Cerebellum (tissue), 5 donors: ENCODE measurements around a stretch of chr1.

DNA sequence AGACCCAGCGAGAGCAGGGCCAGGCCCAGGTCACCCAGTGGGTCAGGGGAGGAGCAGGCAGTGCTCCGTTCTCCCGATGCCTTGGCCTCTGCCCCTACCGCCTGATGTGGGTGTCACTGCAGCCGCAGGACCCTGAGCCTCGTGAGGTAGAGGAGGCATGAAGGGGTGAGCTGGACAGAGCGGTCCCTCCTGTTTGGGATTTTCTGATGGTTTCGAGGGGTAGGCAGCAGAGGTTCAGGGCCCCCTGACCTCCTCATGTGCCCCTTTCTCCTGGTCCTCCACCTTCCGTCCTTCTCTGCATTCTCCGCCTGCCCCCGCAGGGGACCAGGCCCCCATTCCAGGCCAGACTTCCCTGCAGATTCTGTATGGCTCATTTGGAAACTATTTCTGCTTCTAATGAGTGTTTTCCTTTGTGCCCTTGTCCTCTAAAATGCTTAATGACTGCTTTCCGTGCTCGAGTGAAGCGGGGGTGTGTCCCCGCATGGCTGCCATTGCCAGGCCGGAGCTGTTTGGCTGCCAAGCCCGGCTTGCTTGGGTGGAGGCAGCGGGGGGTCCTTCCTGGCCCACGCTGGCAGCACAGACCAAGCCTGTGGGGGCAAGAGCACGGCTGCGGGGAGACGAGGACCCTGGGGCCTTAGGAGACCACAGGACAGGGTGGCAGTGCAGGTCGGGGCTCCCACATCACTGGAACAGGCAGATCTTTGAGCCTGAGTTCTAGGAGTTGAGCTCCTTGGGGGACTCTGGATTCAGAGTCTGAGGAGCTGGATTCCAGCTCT is 299.3 kb upstream of the VAMP3 start:
- PRO-cap, 3 experiments: no peak in any of the 3 experiments
- RAMPAGE, long total RNA: no peak

GRCh38 chr1:7509845-7510199 is 261.3 kb upstream of the VAMP3 start:
- PRO-cap, 3 experiments: no peak in any of the 3 experiments
- RAMPAGE, long total RNA: no peak

DNA sequence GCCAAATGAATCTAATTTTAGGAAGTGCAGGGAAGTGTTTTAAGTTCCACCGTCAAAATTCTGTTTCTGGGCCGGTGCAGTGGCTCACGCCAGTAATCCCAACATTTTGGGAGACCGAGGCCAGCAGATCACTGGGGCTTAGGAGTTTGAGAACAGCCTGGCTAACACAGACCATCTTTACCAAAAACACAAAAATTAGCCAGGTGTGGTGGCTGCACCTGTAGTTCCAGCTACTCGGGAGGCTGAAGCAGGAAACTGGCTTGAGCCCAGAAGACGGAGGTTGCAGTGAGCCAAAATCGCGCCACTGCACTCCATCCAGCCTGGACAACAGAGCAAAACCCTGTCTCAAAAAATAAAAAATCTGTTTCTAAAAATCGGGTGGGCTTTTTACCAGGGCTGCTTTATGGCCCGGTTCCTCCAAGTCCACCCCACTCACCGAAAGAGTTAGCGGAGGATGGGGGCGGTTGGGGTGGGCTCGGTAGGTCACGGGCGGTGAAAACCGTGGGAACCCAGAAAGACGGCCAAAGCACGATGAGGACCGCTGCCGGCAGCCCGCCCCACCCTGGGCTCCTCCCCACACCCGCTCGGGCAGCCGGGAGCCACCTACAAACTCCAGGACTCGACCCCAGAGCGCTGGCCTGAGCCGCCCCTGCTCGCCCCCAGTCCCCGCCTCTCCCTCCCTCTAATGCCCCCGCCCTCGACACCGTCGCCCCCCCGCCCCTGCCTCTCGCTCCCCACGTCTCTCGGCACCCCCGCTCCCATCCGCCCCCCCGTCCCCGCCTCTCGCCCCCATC is 929 bp upstream of the PER3 start:
- PRO-cap, 3 experiments: peak in 1 of 3 experiments; most common plus-strand start position 299 of the sequence (in 1); most common minus-strand start position 533 of the sequence (in 1)
- RAMPAGE, long total RNA: no peak

DNA sequence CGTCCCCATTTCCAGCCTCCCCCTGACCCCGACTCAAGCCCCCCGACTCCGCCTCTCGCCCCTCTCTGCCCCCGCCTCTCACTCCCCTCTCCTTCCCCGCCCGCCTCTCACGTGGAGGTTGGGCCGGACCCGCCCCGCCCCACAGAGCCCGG is 456 bp upstream of the PER3 start:
- PRO-cap, 3 experiments: peak in 2 of 3 experiments; most common minus-strand start position 67 of the sequence (in 2)
- RAMPAGE, long total RNA: no peak

GRCh38 chr1:8004647-8005528 is 21.2 kb downstream of the ERRFI1 start:
- PRO-cap, 3 experiments: no peak in any of the 3 experiments
- RAMPAGE, long total RNA: no peak

DNA sequence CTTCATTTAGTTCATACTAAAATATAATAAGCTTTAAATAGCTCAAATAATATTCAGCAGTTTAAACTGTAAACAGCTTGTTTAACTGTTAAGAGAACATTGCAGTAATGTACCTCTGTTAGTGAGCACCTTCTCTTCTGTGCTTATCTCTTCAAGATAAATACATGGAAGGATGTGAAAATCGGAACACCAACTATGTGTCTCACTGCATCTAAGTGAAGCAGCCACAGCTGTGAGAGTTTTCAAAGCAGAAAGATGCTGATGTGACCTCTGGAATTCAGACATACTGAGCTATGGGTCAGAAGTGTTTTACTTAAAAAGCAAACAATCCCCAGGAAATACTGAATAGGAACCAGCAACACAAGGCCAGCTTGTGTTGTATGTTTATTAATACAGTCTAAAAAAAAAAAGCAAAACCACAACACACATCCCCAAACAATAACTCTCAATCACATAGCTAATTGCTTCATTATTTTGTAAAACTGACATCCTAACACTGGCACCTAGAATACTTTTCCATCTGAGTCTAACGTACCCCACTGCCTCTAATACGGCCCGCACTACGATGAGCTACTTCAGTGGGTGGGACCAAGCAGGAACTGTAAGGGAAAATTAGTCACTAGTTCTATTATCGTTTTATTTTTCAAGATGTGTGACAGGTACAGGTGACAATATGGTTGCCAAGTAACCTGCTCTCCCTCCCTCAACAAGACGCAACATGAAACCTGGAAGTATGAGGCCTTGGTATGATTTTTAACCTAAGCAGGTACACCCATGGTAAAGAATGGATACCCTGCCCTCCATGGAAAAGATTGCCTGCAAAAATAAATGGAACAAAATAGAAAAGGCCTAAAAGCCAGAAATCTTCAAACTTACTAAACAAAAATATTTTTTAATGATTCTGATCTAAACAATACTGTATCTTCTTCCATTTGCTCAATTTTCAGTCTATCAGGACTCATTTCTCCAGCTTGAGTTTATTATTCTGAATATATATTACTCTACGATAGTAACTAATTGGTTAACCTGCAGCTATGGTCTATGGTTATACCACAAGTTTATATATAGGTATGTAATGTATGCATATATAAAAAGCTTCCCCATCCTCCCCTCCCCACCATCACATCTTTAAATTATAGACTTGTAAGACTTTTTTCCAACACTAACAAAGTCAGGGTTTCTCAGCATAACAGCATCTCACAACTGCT is 13.8 kb downstream of the ERRFI1 start:
- PRO-cap, 3 experiments: no peak in any of the 3 experiments
- RAMPAGE, long total RNA: no peak

- PRO-cap, 3 experiments: no peak in any of the 3 experiments
- RAMPAGE, long total RNA: no peak
Observed at GRCh38 chr1:8025396-8026128, 547 bp downstream of the ERRFI1 start.

- PRO-cap, 3 experiments: no peak in any of the 3 experiments
- RAMPAGE, long total RNA: no peak
Observed at GRCh38 chr1:8027832-8028842, 2.0 kb upstream of the ERRFI1 start.

DNA sequence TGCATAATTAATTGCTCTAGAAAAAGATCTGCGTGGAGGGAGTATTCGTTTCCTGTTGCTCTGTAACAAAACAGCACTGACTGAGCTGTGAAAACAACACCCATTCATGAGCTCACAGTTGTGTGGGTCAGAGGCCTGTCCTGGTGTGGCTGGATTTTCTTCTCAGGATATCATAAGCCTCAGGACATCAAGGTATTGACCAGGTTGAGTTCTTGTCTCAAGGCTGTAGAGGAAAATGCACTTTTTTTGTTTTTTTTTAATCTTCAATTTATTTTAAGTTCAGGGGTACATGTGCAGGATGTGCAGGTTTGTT is 87.2 kb upstream of the ERRFI1 start:
- PRO-cap, 3 experiments: no peak in any of the 3 experiments
- RAMPAGE, long total RNA: no peak

DNA sequence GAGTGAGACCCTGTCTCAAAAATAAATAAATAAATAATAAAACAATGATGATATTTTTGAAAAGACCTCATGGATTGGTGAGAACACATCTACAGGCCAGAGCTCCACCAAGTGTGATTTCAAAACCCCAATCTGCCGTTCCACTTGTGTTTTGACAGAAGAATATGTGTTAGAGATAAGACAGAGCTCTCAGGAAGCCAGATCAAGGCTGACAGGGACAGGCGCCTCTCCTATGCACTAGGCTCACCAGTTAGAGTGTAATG is 110.6 kb upstream of the ERRFI1 start:
- PRO-cap, 3 experiments: no peak in any of the 3 experiments
- RAMPAGE, long total RNA: no peak

DNA sequence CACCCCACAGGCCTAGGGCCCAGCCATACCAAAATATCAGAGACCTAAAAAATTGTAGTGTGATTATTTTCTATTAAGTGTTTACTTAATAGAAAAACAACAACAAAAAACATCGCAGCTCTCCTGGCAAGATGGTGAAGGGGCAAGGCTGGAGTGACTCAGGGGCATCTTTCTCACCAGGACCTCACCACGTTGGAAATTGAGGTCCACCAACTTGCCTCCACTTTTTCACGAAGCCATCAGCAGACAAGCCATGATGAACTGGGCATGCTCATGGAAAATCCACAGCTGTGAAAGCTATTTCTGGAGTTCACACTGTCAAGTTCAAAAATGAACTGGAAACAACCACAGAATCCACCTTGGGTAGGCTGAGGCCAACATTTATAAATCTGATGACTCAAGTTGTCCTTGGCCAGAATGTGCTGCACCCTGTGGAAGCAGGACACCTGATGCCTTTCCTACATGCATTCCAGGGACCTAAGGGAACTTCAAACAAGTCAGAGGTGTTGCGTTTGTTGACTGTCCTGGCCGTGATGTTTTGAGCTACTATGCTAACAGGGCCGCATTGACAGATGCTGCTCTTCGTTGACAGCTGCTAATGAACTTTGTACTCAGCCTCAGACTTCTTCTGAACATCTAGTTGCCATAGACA is 128.1 kb upstream of the SLC45A1 start:
- PRO-cap, 3 experiments: no peak in any of the 3 experiments
- RAMPAGE, long total RNA: no peak

DNA sequence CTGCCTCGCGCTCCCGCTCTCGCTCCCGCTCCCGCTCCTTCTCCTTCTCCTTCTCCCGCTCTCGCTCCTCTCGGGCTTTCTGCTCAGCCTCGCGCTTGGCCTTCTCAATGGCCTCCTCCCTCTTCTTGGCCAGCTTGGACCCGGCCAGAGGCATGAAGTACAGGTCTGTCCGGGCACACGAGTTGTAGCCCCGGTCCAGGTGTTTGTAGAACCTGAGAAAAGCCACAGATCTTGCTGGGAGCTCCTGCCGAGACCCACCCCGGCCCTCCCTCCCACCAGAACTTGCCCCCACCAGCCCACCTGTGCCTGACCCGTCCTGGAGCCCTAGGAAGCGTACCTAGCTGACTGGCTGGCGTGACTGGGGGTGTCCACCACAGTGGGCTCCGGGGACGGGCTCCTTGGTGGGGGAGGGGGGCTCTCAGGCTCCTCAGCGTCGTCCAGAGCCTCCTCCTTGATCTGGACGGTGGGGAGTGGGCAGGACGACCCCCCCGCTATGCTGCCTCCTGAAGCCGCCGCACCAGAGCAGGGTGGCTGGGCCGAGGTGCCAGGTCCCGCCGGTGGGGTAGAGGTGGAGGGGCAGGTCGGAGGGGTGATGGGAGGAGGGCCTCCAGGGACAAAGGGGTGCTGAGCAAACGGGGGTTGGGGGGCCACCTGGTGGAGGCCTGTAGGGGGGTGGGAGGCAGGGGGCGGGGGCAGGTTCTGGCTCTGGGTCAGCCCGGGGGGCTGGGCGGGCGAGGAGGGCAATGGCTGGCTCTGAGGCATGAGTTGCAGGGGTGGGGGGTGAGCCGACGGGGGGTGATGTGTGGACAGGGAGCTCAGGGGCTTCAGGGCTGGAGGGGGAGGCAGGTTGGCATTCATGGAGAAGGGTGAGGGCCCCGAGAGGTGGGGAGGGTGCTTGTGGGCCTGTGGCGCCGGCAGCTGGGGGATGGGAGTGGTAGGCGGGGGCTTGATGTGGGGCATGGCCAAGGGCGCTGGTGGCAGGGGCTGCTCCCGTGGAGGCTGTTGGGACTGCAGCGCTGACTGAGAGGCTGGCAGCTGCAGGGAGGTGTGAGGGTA is 42.2 kb downstream of the SLC45A1 start:
- PRO-cap, 3 experiments: no peak in any of the 3 experiments
- RAMPAGE, long total RNA: no peak

GRCh38 chr1:8362200-8363436 is 44.7 kb downstream of the SLC45A1 start:
- PRO-cap, 3 experiments: no peak in any of the 3 experiments
- RAMPAGE, long total RNA: no peak

- PRO-cap, 3 experiments: no peak in any of the 3 experiments
- RAMPAGE, long total RNA: no peak
Observed at GRCh38 chr1:8378166-8378449, 60.2 kb downstream of the SLC45A1 start.

- PRO-cap, 3 experiments: no peak in any of the 3 experiments
- RAMPAGE, long total RNA: no peak
Observed at GRCh38 chr1:8390173-8390537, 72.2 kb downstream of the SLC45A1 start.

GRCh38 chr1:8424063-8424446 is 106.1 kb downstream of the SLC45A1 start:
- PRO-cap, 3 experiments: peak in 3 of 3 experiments; most common plus-strand start chr1:8424344 (in 2); most common minus-strand start chr1:8424268 (in 3)
- RAMPAGE, long total RNA: no peak

GRCh38 chr1:8428149-8428484 is 110.2 kb downstream of the SLC45A1 start:
- PRO-cap, 3 experiments: no peak in any of the 3 experiments
- RAMPAGE, long total RNA: no peak

GRCh38 chr1:8438422-8438841 is 120.5 kb downstream of the SLC45A1 start:
- PRO-cap, 3 experiments: no peak in any of the 3 experiments
- RAMPAGE, long total RNA: no peak

DNA sequence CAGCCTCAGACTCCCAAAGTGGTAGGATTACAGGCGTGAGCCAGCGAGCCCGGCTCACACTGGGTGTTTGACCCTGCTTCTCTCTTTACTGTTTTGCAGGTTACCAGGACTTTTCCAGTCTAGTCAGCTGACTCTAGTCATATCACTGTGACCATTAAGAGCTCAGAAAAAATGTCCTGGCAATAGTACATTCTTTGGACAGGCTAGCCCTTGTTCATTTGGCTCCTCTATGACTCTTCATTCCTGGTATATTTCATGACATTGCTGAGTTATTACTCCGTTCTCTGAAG is 8.0 kb upstream of the CA6 start:
- PRO-cap, 3 experiments: no peak in any of the 3 experiments
- RAMPAGE, long total RNA: no peak

GRCh38 chr1:8987748-8988207 is 38.4 kb downstream of the SLC2A7 start:
- PRO-cap, 3 experiments: peak in 1 of 3 experiments; most common minus-strand start chr1:8988091 (in 1)
- RAMPAGE, long total RNA: no peak